Pulmonary artery (tissue), 1 donor: Measurements from ENCODE around the genes GIMAP7, GIMAP4 and GIMAP5.

DNA sequence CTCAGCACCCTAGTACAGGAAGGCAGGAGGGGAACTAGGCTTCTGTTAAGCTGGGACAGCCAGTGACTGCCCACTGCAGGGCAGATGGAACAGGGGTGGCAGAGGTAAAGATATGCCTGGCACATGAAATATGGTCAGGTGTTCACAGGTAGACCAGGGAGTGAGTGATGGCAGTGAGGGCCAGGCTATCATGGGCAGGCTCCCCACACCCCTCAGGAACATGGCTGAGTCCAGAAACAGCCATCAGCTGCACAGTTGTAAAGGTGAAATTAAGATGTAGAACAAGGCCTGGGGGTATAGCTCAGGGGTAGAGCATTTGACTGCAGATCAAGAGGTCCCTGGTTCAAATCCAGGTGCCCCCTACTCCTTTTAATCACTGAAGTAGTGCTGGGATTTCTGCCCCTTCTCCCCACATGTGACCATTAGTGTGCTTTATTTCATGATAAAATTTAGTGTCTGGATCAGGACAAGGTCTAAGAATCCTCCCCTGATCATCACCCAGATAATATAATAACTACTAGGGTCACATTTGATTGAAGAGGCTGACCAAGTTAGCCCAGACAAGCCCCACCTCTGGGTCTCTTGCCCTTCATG is 68.9 kb downstream of the ZNF783 start:
- PRO-cap = no peak

DNA sequence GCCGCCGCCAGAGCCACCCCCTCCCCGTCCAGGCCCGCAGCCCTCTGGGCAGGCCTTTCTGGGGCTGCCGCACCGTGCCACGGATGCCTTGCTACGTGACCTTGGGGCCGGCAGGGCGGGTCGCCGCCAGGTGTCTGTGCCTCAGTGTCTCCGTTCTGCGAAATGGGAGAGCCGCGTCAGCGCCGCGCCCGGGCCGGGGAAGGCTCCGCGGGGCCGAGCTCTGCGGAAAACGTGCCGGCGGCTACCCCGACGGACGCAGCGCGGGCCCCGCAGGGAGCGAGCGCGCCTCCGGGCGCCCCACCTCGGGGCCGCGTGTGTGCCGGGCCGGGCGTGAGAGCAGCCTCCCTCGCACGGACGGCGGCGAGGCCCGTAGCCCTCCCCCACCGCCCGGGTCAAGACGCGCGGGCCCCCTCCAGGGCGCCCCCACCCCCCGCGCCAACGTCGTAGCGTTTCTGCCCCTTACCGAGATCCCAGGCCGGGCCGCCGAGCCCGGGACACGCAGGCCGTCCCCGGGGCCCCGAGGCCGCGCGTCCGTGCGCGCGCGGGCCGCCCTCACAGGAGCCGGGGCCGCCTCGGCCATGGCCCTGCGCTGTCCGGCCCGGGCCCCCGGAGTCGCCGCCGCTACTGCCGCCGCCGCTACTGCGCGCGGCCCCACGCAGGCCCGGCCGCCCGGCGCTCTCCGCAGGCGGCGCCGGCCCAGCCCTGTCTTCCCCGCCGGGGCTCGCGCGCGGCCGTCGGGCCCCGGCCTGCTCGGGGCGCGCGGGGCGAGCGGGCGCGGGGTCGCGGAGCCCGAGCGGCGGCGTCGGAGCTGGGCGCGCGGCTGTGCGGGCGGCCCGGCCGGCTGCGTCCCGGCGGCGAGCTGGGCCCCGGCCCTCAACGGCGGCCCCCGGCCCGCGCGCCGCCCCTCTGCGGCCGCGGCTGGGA is 1.0 kb downstream of the ZNF777 start:
- PRO-cap = no peak

DNA sequence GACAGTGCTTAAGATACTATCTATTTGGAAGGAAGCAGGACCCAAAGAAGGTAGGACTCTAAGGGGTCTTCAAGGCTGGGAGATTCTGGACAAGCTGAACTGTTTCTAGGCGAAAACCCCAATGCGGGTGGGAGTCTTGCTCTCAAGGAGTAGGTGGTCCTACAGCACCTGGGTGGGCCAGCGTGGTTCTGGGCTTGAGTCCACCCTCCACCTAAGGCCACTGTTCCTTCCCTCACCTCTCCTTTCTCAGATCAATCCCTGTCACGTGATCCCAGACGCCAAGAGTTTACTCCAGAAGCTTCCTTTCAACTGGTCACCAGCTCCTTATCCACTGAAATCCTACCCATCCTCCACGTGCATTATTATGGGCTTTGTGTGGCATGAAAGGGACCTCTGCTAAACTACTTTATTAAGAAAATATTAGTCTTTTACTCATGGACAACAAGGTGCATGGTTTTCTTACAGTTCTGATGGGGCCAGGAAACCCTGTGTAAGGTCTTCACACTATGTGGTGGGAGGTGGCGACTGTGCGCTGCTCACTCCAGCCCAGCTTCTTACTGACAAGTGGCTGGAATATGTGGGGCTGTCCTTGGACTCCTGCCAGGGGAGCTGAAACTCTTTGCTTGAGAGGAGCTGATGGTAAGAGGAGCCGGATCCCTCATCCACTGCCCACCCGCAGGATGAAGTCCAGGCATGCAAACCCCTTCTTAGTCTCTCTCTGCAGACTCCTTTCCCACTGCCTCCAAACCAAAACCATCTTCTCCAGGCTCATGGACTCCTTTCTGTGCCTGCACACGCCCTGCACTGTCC is 1.6 kb downstream of the ZNF746 start:
- PRO-cap = no peak

DNA sequence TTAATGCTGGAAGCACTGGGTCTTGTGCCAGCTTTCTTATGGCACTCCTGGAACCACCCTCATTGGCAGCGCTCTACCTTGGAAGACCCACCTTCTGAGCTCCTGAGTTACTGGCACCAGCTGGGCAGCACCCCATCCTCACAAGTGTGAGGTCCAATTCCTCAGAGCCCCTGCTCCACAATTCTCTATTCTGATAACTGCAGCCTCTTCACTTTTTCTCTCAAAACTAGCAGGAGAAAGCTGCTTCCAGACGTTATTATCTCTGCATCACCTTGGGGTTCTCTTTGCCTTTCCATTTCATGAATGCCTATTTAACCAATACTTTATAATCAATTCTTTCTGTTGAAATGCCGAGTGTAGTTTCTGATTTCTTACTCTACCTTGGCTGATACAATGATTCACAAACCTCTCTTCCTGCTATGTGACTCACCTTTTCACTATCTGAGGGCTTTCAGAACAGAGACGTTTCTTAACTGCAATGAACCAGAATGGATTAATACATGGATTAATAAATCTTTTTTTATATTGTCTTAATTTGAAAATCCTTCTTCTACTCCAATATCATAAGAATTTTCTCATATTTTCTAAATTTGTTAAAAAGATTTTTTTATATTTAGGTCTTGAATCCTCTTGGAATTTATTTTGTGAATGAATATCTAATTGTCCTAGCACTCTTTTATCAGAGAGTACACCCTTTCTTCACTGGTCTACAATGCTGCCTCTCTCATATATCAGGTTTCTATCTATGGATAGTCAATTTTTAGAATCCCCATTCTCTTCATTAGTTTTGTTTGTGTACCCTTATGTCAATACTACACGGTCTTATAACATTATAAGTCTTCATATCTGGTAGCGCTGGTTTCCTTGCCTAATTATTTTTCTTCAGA is 46.4 kb upstream of the ZNF746 start:
- PRO-cap = no peak

DNA sequence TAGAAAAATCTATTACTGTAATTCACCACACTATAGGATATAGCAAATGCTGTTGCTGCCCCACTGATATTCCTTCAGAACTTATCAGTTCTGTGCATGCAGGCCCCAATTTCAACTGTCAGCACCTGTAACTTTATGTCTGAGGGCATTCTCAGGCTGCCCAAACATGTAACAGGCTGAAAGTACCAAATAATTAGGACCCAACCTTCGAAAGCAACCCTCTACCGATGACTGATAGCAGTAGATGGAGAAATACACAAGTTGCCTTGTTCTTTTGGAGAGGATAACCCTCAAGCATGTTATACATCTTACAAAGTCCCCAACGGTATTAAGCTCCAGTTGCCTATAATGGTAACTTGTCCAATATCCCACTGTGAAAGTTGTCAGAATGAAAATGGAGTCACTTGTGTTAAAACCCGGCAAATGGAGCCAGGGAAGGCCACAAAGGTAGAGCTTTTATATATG is 66.8 kb upstream of the ZNF746 start:
- PRO-cap = no peak

- PRO-cap = no peak
Measured at GRCh38 chr7:149692291-149693209, 22.2 kb upstream of the KRBA1 start.

- PRO-cap = no peak
Measured at GRCh38 chr7:149707094-149707864, 7.5 kb upstream of the KRBA1 start.

- PRO-cap = no peak
Measured at GRCh38 chr7:149770883-149771455, 2.4 kb downstream of the ZNF467 start.

GRCh38 chr7:149865538-149866018 is 8.2 kb upstream of the ATP6V0E2 start:
- PRO-cap = no peak

GRCh38 chr7:149879673-149880426 is 6.1 kb downstream of the ATP6V0E2 start:
- PRO-cap = no peak

DNA sequence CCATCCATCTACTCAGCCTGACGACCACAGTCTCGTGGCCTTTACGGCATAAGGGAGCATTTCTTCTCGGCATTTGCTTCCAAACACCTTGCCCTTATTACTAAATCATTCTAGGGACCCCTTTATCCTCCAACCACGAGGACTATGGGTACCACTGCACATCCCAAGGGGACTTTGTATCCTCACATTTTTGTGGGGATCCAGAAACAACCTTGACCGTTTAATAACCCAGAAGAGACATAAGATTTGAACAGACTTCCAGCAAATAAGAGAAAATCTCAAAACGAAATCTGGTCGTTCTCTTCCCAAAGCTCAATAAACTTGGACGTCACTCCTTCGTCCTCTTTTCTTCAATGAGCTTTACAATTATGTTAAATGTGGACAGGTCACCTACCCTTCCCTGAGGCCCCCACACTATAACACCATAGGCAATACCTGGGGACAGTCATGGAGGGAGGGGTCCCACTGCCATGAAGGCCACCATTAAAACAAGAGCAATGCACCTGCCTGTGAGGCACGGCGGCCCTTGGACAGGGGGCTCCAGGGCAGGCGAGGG is 213.5 kb upstream of the LRRC61 start:
- PRO-cap = no peak

DNA sequence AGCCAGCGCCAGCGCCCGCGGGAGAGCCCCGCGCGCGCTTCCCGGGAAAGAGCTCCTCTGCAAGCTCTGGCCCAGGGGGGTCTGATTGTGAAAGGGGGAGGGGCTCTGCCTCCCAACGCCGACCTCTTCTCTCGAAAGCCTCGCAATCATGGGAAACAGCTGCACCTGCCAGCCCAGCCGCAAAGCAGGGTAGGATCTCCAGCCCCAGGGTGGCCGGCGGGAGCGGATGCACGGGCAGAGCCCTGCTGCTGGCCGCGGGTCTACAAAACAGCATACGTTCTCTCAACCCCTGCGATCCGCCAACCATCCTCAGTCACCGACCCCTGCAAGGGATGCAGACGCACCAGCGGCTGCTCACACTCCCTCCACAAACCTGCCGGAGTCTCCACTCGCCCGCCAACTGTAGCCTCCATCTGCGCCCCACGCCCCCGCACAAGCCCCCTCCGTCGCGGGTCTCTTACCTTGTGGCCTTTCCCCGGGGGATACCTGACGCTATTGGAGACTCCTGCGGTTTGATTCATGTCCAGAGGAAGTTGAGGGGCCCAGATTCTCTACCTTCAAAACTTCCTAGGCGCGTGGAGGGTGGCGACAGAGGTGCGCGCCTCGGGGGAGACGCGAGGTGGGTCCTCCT is 103.3 kb upstream of the LRRC61 start:
- PRO-cap = no peak

DNA sequence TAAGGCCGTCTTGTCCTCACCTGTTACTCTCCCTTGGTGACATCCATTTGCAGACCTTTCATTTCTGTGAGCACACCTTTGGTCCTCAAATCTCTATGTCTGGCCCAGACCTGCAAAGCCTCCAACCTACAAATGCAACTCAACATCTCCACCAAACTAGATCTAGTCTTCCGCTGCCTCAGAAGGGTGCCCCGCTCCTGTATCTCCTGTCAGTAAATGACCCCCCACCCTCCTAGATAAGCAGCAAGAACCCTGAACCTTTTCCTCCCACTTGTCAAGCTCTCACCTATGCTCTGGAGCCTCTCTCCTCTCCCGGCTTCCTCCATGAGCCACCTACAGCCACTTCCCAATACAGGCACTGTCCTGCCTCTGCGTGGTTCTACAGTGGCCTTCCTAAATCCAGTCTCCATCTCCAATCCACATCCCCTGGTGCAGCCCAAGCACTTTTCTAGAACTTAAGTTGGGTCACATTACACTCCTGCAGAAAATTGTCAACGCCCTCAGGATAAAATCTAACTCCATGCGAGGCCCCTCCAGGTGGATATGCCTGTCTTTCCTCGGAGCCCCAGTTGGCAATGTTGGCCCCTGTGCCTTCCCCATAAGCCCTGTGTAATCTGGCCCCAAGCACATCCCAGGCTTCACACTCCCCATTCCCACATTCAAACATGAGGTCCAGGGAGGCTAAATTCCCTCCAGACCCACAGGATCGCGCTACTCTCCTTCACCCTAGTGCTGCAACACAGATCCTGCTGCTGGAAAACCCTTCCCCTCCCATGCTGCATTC is 45.5 kb upstream of the LRRC61 start:
- PRO-cap = no peak

DNA sequence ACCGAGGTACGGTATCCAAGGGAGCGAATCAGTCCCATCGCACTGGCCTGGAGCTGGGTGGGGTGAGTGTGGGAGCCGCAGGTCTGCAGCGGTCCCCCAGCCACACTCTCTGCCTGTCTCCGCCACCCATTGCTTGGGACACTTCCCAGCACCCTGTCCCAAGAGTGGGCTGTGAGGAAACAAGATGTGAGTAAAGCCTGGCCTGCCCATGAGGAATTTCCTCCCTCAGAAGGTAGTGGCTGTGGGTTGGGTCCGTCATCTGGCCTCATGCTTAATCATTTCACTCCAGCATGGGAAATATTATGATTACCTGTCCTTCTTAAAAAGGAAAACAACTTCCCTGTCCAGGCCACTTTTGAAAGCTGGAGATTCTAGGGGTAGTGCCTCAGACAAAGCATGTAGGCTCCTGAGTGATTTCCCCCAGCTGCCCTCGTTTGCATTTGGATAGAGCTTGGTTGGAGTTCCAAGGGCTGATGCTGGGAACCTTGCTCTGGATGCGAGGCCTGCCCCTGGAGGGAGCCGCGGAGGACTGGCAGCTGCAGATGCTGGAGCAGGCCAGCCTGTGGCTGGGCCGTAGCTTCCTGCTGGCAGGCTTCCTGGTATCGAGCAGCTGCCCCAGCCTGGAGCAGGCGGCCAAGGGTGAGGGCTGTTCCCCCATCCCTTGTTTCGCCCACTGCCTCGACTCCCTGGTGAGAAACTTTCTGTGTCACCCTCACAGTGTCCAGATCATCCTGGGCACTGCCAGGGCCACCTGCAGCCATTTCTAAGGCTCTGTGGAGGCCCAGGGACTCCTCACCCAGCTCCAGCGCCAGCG is 6.3 kb upstream of the ACTR3C start:
- PRO-cap = no peak

- PRO-cap = no peak
Measured at GRCh38 chr7:150514716-150515561, at the start of gene GIMAP7. Gene GIMAP7 (plus strand): TSS chr7:150514872.

GRCh38 chr7:150563876-150564532 is 3.2 kb upstream of the GIMAP4 start:
- PRO-cap = no peak

GRCh38 chr7:150566951-150567731 is at the start of gene GIMAP4:
Gene GIMAP4 (plus strand): TSS chr7:150567390.
- PRO-cap = no peak

DNA sequence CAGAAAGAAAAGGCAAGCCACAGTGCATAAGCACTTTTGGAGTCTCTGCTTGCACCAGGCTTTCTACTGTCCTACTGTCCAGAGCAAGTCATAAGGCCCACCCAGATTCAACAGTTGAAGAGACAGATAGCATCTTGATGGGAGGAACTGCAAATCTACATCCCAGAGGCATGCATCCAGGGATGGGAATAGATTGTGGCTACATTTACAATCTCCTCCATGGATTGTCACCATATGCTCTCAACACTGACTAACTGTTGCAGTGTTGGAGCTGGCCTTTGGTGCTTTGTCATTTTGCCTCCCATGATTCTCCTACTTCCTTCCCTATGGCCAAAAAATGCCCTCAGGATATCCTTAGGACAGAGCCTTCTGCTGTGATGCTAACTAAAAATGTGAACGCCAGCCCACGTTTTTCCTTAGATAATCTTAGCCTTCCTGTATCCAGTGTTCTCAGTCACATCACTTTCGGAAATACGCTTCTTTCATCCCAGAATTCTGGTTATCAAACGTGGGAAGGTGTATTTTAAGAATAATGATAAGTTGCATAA is 3.7 kb downstream of the GIMAP4 start:
- PRO-cap = no peak

- PRO-cap = no peak
Measured at GRCh38 chr7:150727244-150727807, 9.9 kb upstream of the GIMAP5 start.

DNA sequence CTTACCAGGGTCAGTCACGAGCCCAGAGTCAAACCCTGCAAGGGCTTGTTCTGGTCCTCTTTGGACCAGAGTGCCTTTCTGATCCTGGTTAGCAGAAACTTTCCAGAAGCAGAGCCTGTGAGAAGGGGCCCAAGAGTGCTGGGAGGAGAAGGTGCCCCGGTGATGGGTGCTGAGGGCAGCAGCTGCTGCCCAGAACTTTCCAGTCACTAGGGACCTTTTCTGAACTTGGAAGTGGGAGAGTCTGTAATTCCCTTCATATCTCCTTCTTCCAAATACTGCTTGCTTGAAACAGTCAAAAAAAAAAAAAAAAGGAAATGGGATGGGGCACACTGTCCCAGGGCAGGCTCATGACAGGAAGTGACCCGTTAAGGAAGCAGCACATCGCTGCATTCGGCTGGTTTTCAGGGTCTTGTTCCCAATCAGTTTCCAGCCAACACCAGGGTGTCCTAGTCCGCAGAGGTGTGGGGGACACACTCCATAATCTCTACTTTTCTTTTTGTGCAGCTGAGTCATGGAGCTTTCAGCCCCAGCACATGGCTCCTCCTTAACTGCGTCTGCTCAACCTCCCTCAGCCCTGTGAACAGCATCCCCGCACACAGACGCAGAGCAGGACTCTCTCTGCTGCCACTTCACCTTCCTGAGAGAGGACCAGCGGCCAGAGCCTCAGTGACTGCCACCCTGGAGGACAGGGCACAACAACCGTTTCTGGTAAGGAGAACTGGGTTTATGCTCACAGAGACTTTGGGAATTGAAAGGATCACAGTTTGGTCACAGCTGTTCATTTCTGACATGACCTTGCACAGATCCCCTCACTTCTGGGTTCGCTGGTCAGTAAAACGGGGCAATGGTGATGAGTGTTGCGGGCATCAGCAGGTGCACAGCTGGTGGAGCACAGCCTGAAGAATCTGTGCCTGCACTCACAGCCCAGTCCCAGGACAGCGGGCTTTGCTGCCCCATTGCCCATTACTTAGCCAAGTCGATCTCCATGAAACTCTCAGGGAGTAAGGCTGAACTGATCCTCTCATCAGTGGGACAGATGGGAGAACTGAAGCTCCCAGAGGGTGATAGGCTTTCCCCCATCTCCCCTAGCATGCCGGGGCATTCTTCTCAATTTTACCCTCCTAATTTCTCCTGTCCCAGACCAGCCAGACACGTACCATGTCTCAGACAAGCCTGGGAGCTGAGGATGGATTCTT is at the start of gene GIMAP5:
Gene GIMAP5, plus strand, starts transcription at position 418 of the 1,196 bp plus-strand sequence.
- PRO-cap = bidirectional peak, plus-strand start at position 452 of the sequence, minus-strand start at position 270 of the sequence; unidirectional peak, plus-strand start at position 598 of the sequence